ENCODE measurements around the gene ITFG1.

DNA sequence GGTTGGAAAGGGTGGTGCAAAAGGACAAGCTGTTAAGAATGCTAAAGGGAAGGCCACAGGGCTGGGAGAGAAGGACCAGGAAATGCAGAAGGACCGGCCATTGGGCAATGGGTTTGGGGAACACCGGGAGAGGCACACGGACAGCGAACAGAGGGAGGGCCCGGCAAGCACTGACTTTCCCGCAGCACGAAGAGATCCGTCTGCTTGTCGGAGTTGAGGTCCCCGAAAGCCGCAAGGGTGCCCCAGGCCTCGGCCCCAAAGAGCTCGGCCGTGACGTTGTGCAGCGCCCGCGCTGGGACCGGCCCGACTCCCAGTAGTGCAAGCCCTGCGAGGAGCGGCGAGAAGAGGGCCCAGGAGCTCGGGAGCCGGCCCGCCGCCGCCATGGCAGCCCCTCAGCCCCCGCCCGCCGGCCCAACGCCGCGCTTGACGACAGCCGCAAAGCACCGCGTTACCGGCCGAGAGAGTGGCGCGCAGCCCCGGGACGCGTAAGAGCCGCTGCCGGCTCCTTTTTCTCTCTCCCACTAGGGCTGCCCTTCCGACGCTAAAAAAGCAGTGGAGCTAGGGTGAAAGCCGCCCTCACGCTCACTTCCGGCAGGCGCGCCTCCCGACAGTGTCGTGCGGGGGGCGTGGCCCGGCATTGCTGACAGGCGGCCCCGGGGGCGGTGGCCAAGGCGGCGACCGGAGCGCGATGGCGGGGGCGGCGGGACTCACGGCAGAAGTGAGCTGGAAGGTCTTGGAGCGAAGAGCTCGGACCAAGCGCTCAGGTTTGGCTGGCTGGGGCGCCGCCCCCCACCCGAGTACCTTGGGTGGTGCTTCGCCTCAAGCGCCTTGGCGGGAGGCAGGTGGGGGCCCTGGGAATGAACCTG, at the start of gene ITFG1:
ITFG1 (minus strand) TSS at position 401 of the 866 bp plus-strand sequence.
- PRO-cap = bidirectional peak, plus-strand start at position 669 of the sequence, minus-strand start at position 416 of the sequence

DNA sequence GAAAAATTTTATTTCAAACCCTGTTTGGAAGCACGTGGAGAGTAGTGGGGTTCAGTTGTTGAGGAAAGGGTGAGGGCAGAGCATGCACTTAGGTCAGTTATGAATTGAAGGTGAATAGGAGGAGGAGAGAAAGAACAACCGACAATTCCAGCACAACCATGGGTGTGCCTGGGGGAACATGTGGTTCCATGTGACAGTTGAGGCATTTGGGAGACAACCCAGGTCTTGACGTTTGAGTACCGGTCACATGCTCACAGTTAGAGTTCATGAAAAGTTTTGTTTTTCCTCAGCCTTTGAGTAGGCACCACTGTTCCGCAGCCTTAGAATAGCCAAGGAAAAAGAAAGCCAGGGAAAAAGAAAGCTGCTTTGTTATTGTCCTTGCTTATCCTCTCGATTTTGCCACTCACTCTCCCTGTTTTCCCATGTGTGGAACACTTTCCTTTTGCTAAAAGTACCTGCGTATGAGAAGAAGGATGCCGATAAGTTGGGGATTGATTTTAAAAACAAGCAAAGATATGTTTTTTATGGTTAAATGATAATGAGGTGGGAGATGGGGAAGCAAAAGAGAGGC, 25.6 kb upstream of the ABCC11 start:
- PRO-cap = no peak

- PRO-cap = no peak
Observed at GRCh38 chr16:48350843-48351271, 34.4 kb downstream of the SIAH1 start.

- PRO-cap = no peak
Observed at GRCh38 chr16:48448351-48448755, 63.1 kb upstream of the SIAH1 start.

DNA sequence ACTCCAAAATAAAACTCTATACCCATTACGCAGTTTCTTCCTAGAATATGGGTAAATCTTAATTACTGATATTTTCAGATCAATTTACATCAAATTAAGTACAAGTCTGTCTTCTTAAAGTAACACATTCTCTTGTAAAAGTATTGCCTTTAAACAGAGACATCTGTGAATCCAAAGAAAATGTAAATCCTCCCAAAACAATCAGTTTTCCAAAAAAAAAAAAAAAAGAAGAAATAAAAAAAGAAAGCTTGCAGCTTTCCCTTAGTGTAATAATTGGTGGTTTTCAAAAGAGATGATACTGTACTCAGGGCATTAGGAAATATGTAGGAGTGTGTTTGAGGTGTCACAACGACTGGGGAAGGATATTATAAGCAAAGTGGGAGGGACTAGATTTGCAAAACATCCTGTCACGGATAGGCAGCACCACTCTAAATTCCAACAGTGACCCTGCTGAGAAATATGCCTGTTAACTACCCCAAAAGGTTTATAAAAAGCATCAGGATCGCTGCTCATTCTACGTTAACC, 51.8 kb downstream of the N4BP1 start:
- PRO-cap = no peak

- PRO-cap = no peak
Observed at GRCh38 chr16:48630097-48630771, 20.3 kb upstream of the N4BP1 start.

GRCh38 chr16:49281156-49281724, 398 bp downstream of the CBLN1 start:
- PRO-cap = no peak

- PRO-cap = no peak
Observed at GRCh38 chr16:49635597-49636349, 220.1 kb downstream of the ZNF423 start.

DNA sequence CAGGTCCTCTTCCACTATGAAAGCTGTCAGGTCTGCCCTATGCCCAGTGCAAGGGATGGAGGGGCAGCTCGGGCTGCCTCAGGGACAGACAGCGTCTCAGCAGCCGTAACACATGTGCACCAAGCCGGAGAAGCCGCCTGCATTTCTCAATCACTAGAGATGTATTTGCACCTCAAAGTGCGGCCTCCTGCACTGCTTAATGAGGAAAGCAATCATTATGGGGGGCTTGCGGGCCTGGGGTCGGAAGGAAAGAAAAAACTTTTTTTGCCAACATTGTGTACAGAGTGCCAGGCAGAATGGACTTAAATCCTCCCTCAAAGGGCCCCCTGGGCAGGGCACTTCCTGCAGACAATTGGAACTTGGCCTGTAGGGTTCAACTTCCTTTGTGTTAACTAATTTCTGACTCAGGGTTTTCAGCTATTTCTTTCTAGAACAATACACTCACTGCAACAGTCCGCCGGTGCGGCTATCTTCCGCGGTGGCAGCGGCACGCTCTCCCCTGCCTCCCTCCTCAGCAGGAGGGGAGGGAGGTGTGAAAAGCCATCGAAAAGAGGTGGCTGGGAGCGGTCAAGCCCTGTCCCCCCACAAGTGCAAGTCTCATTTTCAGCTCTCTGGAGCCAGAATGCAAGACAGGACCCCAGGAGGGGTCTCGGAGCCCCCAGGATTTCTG, 101.2 kb downstream of the ZNF423 start:
- PRO-cap = unidirectional peak, plus-strand start at position 449 of the sequence

- PRO-cap = bidirectional peak, plus-strand start at chr16:49855784, minus-strand start at chr16:49855537
Observed at GRCh38 chr16:49854979-49855990, 627 bp downstream of the ZNF423 start.

- PRO-cap = no peak
Observed at GRCh38 chr16:49958037-49958465, 67.0 kb upstream of the CNEP1R1 start.

DNA sequence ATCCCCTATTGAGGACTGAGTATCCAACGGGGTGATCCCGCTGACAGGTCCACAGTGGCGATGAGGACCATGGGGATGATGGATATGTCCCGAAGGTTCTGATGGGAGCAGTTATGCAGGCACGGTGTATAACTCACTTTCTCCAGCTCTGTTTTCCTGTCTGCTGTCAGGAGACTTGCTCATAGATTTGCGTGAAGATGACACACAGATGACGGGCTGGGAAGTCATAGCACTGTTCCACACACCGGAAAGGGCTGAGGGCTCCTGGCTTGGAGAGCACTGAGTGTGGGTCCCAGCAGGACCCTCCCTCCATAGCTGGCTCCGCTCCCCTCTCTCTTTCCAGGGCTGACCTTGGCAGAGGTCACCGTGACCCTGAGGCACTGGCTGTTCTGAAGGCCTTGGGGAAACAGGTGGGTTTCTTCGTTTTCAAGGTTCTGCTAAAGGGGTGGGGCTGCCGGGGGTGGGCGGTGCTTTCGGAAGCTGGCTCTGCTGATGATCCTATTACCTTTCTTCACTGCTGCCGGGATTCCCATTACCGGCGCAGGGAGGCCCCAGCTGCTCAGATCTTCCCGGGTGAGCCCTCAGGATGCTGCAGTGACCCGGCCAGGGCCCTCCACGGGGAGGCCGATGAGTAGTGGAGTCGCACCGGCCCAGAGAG, 22.0 kb upstream of the ADCY7 start:
- PRO-cap = no peak

GRCh38 chr16:50263119-50263900, 3.0 kb upstream of the ADCY7 start:
- PRO-cap = no peak

DNA sequence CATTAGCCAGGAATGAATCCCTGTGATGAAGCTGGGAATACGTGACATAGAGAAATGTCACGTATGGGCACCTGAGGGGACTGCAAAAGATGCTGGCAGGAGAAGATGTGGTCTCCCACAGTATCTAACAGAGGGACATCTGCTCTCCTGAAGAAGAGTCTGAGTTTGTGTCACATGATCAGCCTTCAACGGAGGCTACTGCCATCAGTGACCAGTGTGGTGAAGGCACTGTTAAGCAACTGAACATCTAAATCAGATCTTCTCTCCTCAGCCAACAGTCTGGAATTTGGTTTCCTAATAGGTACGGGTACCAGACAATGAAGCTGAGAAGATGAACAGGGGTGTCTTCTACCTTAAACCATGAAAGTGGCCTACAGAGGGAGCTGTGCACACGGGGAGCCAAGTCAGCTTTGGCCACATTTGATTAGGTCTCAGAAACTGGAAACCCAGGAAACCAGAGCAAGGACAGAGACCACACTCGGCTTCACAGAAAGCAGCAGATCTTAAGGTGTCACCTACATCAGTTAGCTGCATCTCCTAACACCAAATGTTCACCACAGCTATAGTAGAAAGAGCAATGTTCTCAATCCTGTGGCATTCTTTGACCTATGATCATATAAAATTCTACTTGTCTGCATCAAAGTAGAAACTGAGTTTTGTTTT, 41.8 kb downstream of the BRD7 start:
- PRO-cap = no peak

DNA sequence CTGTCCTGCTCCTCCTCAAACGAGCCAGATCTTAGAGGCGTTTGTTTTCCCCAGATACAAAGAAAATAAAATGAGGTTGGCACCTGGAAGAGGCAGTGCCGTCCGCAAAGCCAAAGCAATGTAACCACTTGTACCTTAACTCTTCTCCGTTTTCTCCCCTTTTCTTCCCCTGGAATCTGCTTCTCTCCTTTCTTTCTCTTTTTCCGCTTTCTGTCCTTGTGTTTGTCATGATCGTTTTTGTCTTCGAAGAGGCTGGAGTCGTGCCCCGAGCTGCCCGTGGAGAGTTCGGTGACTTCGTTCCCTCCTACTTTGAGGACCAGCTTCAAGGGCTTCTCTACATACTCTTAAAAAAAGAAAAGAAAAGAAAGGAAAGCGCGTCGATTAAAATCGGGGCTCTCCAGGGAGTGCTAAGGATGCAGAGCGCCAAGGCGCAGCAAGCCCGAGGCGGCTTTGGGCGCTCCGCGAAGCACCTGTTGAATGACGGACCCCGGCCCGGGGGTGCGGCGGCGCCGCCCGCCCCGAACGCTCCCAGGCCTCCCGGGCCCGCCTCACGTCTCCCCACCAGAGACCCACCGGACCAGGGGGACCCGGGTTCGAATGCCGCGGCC, 728 bp downstream of the BRD7 start:
- PRO-cap = no peak

DNA sequence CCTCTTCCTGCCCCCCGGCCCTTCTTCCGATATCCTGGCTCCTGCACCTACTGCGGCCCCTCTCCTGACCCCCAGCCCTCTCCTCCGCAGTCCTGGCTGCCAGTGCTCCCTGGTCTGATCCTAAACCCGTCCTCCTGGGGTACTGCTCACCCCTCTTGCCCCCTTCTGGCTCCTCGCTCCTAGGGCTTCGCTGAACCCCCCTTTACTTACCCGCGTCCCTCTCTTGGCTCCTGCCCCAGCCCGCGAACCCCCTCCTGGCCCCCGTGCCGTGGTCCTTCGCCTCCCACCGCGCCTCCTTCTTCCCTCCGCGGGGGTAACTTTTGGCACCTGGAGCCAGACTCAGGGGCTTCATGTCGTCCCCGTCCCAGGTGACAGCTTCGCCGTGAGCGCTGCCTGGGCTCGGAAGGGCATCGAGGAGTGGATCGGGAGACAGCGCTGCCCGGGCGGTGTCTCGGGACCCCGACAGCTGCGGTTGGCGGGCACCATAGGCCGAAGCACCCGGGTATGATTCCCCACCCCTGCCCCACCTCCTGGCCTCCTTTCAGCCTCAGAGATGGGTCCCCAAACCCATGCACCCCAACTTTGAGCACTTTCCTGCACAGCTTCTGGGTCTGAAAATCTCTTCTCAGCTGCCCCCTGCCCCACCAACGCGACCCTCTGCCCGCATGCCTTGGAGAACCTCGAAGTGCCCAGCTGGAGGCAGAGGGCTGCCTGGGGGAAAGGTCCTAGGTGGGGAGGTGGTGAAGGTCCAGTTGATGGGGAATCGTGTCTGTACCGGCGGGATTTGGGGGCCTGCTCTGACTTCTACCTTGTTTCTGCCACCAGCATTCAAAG, 1.1 kb downstream of the NKD1 start:
- PRO-cap = no peak

DNA sequence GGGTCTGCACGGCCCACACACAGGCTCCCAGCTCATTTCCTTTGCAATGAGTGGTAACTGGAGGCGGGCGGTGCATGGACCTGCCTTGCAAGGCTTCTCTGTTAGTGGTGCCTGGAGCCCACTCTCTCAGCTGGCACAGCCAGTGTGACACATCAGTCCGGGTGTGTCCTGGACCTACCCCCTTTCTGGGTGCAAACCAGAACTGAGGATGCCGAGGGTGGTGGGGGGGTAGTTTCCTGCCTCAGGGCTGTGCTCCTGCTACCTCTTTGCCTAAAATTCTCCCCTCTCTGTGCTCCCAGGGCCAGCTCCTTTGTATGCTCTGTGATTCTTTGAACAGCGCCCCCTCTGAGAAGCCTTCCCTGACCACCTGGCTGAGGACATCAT, 14.0 kb downstream of the SNX20 start:
- PRO-cap = no peak

DNA sequence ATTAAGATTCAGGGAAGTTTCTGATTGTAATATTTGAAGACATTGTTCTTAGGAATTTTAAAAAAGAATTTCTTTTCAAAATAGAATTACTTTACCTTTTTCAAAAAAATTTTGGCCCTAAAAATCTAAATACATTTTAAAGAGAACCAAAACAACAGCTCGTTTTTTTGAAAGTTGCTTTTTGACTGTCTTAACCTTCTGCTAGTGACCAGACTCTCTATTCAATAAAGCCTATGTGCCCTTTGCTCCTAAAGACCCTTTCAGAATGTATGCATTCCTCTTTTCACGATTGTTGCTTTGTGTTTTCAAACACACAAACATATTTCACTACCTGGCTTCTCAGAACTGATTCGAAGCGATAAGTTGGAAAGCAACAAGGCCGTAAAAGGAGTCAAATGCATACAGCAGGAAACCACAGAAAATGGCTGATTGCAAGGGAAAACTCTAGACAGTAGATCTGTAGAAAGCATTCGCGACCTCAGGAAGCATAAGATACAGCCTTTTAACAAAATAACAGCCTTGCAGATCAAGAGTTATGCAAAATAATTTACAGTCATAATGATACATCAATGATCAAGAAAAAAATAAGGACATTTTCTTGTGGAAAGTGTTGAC, 5.2 kb downstream of the CYLD start:
- PRO-cap = no peak

DNA sequence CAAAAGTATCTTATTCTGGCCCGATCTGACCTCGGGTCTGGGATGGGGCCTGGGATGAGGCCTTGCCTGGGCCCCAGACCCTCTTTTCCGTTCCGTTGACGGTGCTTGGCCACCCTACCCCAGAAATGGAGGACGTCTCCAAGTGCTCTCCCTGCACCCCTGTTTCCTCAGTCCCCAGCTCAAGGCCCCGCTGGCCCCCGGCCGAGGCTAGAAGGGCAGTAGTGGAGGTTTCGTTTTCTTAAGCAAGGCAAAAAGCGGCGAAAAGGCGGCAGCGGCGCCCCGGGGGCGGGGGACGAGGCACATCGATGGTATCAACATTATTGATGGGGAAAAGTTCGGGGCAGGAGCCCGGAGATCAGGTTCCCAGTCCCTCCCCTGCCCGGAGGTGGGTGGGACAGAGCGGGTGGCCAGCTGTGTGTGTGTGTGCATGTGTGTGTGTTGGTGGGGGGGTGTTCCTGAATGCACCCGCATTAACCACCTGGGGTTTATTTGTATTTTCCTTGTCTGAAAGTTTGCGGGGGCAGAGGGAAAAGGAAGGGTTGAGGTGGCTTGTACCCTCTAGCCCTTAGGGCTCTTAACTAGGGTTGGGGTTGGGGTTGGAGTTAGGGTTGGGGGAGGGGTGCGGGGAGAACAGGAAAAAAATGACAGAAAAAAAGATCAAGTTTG, 4.2 kb upstream of the SALL1 start:
- PRO-cap = no peak

- PRO-cap = no peak
Observed at GRCh38 chr16:51359134-51360154, 208.4 kb upstream of the SALL1 start.

Measured in mesenteric fat pad (tissue), 1 donor.